Colon Carcinoma Metastatic in the Brain (tissue), 2 donors: ENCODE results near the gene SYDE2.

DNA sequence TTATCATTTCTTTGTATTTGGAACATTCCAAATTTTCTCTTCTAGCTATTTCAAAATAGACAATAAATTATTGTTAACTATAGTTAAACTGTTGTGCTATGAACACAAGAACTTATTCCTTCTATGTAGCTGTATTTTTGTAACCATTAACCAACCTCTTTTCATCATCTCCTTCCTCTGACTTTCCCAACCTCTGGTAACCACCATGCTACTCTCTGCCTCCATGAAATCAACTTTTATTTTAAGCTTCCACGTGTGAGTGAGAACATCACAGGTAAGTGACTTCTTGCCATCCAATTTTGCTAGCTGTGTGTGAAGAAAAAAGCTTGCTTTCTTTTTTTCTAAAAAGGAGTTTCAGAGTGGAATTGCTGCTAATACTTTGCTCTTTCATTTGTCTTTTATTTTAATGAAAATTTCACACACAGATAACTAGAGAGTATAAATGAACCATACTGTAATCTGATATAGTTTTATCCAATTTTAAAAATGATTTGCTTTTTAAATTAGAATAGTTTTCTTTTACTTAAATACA, 516 bp downstream of the IFI44L start:
- PRO-cap, 2 experiments: no peak in any of the 2 experiments

DNA sequence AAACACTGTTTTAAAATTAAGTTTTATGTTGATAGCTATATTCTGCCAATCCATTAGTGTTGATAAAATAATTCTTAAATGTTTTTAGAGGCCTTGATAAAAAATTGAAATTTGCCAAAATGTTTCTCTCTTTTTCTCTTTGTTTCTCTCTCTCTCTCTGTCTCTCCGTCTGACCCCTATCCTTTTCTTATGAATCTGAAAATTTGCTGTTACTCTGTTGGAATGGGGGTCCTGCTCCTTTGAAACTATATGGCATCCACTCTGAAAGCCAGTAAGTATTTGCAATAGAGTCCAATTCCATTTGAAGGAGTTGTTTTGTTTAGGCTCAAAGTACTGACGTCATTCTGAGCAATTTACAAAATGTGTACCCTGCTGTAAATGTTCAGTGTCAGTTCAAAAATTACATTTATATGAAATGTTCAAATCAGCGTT, 252.7 kb upstream of the ADGRL4 start:
- PRO-cap, 2 experiments: no peak in any of the 2 experiments

GRCh38 chr1:80640966-80641411, 1159.7 kb upstream of the ADGRL2 start:
- PRO-cap, 2 experiments: no peak in any of the 2 experiments

DNA sequence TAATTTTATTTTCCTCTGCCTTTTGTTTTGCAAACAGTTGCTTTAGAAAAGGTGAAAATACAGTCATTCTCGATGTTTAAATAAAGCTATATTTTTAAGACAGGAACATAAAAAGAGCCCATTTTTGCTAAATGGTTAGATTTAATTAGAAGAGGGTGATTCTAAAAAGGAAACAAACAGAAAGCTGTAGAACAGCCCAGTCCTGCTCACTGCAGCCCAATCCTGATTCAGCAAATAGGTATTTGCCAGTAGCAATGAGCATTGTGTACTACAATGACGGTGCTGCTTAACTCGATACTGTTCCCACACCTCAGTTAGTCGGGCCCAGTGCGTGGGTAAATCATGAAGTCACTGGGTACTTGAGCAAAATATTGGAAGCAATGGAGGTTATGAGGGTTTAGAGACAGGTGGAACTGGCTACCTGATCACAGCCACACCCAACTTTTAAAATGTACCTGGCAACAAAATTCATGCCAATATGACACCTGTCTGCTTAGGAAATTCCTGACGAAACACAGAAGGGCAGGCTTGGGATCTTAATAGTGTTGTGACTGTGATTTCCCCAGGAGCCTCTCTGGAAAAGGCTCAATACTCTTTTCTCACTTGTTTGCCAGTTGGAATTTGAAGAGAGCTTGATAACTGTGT, 101.5 kb upstream of the ADGRL2 start:
- PRO-cap, 2 experiments: no peak in any of the 2 experiments

GRCh38 chr1:82125649-82125971, 324.9 kb downstream of the ADGRL2 start:
- PRO-cap, 2 experiments: no peak in any of the 2 experiments

- PRO-cap, 2 experiments: no peak in any of the 2 experiments
Observed at GRCh38 chr1:82848077-82848623, 1047.4 kb downstream of the ADGRL2 start.

GRCh38 chr1:83641290-83641850, 357.6 kb downstream of the TTLL7 start:
- PRO-cap, 2 experiments: no peak in any of the 2 experiments

DNA sequence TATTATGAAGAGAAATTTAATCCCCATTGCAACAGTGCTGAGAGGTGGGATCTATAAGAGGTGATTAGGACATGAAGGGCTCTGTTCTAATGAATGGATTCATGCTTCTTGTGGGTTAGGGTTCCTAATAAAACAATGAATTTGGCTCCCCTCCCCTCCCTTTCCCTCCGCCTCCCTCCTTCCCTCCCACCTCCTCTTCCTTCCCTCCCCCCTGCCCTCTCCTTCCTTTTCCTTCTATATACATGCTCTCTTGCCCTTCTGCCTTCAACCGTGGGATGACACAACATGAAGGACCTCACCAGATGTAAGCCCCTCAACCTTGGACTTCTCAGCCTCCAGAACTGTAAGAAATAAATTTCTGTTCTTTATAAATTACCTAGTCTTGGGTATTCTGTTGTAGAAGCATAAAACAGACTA, 26.8 kb upstream of the SAMD13 start:
- PRO-cap, 2 experiments: no peak in any of the 2 experiments

GRCh38 chr1:84348228-84348588, 46.7 kb downstream of the SAMD13 start:
- PRO-cap, 2 experiments: no peak in any of the 2 experiments

GRCh38 chr1:84407732-84408724, 9.7 kb downstream of the DNASE2B start:
- PRO-cap, 2 experiments: no peak in any of the 2 experiments

DNA sequence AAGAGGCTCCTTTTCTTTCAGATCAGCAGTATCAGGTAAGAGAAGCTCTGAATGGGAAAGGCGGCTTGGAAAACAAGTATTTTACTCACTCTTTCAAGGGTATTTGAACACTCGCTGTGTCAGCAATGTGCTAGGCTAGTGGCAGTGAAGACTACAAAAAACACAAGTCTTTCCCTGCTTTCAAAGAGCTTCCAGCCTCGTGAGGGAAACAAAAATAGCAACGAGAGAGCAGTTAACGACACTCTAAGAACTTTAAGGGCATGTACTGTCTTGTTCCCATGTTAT, 267 bp downstream of the DNAI3 start:
- PRO-cap, 2 experiments: no peak in any of the 2 experiments

DNA sequence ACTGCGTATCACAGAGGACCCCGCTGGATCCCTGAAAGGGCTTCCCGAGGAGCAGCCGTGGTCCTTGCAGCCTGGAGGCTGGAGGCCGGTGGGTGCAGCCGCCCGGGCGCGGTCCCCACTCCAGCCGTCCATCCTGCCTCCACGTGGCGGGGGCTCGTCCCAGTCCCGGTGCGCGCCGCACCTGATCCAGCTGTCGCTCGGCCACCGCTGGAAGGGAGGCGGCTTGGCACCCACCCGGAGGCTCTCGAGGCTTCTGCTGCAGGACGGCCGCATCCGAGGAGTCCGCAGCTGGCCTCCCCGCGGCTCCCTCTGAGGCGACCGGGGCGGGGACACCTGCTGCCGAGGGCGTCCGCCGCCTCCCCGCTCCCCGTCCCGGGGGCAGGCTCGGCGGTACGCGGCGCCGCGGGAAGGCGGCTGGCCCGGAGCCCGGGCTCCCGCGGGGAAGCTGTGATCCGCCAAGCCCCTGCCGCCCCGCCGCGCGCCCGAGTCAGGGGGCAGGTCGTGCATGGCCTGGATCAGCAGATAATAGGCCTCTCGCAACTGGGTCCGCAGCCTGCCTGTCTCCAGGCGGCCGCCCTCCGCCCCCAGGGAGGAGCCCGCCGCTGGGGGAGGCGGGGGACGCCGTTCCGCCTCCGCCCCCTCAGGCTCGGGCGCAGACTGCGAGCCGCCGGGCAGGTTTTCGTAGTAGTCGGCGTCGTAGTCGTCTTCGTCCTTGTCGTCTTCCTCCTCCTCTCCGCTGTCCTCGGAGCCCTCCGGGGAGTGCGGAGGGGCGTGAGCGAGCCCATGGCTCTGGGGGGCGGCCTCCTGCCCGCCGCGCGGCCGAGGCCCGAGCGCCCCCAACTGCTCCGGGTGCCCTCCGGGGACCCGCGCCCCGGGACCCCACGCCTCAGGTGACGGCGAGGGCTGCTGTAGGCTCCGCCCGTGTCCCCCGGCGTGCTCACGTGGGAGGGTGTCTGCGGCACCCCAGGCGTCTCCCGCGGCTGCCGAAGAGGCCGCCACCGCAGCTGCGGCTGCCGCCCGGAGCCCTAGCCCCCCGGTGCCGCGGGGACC, at the start of gene SYDE2:
Gene SYDE2 (minus strand): TSS at position 527 of the 1,050 bp plus-strand sequence.
- PRO-cap, 2 experiments: peak in 2 of 2 experiments; most common plus-strand start position 450 of the sequence (in 1); most common minus-strand start position 524 of the sequence (in 2)

DNA sequence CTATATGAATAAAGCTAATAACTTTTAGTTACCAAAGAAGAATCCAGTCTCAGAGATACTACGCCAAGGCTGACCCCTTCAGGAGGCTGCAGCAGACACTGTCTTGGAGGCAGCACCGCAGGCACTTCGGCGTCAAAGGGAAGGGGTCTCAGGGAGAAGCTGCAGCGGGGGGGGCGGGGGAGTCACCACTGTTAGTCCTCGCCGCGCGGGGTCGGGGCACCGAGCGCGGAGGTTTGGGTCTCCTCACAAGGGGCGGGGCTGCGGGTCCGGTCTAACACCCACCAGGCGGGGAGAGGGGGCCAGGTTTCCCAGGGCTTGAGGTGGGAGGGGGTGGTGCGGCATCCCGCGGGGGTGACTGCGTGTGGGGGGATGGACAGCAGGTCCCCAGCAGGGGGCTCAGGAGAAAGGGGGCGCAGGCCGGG, 548 bp downstream of the C1orf52 start:
- PRO-cap, 2 experiments: no peak in any of the 2 experiments

DNA sequence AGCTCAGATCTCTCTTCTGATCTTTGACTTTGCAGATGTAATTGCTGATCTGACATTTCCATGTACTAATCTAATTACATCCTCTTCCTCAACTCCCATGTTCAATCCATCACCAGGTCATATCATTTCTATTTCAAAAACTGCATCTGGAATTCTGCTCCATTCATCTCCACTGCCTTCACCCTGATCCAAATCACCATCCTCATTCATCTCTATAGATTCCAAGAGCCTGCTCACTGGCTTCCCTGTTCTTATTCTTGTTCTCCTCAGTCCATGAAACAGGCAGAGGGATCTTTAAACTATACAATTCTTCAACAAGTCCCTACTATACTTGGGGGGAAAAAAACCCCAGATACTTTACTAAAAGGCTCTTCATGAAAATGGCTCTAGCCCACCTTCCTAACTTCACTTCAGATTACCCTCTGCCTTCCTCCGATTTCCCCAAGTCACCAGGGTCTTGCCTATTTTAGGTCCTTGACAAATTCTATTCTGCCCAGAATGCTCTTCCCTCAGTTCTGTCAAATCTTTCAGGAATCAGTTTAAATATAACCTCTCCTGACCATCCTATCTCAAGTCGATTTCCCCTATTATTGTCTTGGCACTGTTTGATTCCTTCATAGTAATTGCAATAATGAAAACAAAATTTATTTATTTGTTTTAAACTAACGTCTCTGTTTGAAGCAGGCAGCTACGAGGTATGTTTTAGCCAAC, 2.7 kb downstream of the BCL10 start:
- PRO-cap, 2 experiments: no peak in any of the 2 experiments

GRCh38 chr1:85278720-85279479, 2.5 kb upstream of the BCL10 start:
- PRO-cap, 2 experiments: peak in 2 of 2 experiments; most common plus-strand start chr1:85279068 (in 1); most common minus-strand start chr1:85278881 (in 1)

DNA sequence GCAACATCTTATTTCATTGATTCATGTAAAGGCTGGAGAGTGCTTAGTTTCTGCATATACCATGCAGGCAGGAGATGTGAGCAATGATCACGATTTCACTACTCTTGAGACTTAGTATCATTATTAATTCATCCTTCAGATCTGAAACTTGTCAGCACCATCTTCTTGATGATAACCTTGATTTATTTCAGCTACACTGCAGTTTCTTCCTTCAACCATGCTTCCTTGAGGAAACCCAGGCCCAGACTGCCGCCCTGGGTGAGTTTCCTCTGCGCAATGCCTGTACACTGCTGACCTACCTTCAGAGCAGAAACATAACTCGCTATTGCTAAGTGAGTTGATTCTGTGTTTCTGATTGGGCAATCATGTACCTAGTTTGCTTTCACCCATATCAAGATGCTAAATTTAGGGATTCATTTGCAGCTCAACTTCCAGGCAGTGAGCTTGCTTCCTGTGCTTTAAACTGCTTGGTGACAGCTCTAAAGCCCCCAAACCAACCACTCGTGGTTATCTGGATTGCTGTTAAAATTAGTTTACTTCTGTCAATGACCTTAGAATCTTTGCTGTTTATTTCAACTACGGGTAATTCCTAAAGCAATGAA, 13.5 kb upstream of the BCL10 start:
- PRO-cap, 2 experiments: no peak in any of the 2 experiments

GRCh38 chr1:85579399-85579981, 1.1 kb upstream of the CCN1 start:
- PRO-cap, 2 experiments: no peak in any of the 2 experiments

GRCh38 chr1:85606905-85607943, 26.7 kb downstream of the CCN1 start:
- PRO-cap, 2 experiments: peak in 1 of 2 experiments; most common plus-strand start chr1:85607605 (in 1); most common minus-strand start chr1:85607445 (in 1)

- PRO-cap, 2 experiments: no peak in any of the 2 experiments
Observed at GRCh38 chr1:85628632-85629542, 48.3 kb downstream of the CCN1 start.

DNA sequence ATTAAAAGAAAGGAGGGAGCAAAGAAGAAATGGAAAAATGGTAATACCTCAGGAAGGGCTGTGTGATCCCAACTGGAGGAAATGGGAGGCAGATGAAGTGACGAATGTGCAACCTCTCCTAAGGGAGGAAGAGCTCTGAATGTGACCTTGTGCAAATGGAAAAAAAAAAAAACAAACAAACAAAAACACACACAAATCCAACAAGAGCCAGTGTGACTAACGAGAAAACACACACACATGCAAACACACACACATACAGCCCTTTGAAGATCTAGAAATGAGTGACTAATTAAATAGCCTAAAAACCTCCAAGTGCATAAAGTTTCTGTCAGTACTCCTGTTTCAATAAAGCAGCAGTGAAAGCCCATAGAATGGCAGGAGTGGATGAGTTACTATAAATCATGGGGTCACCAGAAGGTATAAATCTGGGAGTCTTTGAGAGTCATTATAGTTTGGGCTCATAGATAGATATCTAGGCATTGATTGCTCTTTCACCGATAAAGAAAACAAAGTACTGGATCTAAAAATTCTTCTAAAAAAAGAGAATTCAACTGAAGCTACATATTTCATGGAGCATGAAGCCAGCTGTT, 49.1 kb downstream of the CCN1 start:
- PRO-cap, 2 experiments: no peak in any of the 2 experiments